ENCODE measurements around a stretch of chr6.

- PRO-cap = no peak
These were observed 147.3 kb downstream of the CCDC170 start for GRCh38 chr6:151641073-151641568.

DNA sequence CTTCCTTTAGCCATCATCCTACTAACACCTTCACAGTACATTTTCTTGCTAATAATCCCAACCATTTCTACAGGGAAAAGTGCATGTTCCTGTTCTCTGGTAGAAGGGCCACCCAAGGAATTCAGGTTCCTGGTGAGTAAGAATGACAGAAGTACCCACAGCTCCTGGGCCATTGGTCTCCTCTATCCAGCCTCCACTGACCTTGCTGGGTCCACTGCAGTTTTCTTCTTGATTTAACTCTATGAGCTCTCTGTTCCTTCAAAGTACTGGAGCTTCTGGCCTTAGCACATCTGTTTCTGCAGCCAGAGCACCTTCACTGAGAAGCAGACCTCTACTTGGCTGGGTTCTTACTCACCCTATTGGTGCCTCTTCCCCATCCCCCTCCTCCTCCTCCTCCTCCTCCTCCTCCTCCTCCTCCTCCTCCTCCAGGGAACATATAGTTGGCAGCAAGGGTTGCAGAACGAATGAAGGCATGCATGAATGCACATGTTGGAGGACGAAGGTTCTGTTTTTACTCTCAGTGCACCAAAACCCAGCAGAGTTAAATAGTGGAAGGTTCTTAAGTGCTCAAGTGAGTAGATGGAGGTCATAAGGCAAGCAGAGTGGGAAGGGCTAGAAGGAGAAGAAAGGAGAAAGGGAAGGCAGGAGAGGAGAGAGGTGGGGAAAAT lies 141.0 kb upstream of the ESR1 start:
- PRO-cap = no peak

DNA sequence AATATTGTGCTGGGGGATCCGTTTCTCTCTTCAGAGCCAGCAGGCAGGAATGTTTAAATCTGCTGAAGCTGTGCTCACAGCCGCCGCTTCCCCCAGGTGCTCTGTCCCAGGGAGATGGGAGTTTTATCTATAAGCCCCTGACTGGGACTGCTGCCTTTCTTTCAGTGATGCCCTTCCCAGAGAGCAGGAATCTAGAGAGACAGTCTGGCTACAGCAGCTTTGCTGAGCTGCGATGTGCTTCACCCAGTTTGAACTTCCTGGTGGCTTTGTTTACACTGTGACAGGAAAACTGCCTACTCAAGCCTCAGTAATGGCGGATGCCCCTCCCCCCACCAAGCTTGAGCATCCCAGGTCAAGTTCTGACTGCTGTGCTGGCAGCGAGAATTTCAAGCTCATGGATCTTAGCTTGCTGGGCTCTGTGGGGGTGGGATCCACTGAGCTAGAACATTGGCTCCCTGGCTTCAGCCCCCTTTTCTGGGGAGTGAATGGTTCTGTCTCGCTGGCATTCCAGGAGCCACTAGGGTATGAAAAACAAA lies 91.1 kb upstream of the ESR1 start:
- PRO-cap = no peak

- PRO-cap = unidirectional peak, plus-strand start at chr6:151764489
These were observed 43.2 kb upstream of the ESR1 start for GRCh38 chr6:151764390-151764610.

- PRO-cap = no peak
These were observed 2.0 kb downstream of the ESR1 start for GRCh38 chr6:151809373-151810022.

GRCh38 chr6:151909610-151910140 lies 102.2 kb downstream of the ESR1 start:
- PRO-cap = no peak

DNA sequence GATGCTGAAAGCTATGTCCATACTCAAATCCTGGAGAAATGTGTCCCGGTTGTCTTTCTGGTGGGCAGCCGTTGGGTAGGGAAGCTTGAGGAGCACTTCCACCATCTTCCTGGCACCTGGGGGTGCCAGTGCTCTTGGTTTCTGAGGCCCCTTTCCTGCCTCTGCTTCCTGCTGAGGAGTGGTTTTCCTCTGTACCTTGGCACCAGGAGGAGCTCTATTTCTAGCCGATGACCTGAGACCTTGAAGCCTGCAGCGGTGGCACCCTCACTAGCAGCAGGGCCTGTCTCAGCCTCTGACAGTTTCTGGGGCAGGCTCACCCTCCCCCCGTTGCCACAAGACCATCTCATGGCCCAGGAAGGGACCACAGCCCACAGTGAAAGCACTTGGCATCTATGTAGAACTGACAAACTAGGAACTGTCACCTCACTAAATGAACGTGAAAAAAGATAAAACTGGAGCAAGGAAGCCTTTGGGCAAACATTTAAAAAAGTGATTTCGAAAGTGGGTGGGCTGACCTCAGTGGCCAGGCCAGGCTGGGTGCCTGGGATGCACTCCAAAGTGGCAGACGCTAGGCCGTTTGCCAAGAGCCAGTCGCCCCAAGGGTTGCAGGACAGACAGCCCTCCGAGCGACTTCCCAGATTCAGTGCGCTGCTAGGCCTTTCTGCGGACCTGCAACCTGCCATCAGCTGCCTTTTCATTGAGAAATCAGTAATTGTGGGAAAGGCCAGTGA lies 303.5 kb downstream of the ESR1 start:
- PRO-cap = no peak

- PRO-cap = no peak
These were observed 258.4 kb downstream of the SYNE1 start for GRCh38 chr6:152378791-152379136.

DNA sequence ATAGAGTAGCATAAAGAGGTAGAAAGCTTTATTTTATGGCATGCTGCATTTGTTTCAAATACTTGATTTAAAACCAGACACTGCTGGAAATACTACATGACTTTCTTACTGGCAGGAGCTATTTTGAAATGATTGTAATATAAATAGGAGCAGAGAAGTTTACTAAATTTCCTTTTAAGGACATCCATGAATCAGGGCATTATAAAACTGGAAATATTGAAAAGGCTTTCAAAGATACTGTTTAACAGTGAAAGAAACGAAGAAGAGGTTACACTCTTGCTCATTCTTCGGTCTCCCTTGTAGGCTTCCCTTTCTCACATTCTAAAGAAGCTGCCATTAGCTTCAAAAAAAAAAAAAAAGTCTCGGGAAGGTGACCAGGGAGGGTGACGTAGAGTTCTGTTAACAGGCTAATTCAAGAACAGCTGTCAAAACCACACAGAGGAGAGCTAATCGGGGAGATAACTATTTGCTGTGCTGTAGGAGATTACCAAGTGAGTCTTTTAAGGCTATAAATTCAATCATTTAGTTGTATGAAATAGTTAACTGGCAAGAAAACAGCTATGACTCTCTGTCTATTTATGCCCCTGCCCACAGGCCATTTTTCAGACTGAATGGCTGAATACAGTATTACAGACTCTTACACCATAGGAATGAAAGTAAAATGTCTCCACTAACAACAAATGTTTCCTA lies 256.9 kb downstream of the SYNE1 start:
- PRO-cap = bidirectional peak, plus-strand start at position 438 of the sequence, minus-strand start at position 323 of the sequence

GRCh38 chr6:152565920-152566305 lies 71.2 kb downstream of the SYNE1 start:
- PRO-cap = no peak

DNA sequence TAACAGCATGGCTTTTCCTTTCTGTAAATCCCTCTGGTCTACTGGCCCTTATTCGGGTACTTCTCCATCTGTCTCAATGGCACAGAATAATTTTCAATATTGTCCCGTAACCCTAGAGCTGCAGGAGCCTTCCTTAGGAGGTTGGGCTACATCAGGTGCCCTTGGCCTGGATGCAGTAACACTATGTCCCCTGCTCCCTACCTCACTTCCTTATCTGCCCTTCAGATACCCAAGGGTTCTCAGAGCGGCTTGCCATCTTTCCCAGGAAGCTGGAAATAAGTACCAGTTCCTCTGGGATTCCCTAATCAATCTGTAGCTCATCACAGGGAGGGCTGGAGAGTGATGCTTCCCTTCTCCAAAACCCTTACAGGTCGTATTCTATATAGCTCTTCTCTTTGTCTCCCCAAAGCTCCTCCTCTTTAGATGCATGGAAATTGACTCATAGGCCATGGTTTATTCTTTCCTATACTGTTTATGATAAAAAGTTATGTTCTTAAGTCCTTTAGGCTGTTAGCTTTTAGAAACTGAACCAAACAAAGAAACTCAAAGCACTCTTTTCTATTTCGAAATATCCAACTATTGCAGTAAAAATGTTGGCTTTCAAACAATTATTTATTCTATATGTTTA lies 4.2 kb downstream of the MYCT1 start:
- PRO-cap = no peak

- PRO-cap = bidirectional peak, plus-strand start at chr6:152984361, minus-strand start at chr6:152984260
These were observed 1.2 kb upstream of the FBXO5 start for GRCh38 chr6:152984091-152984466.

DNA sequence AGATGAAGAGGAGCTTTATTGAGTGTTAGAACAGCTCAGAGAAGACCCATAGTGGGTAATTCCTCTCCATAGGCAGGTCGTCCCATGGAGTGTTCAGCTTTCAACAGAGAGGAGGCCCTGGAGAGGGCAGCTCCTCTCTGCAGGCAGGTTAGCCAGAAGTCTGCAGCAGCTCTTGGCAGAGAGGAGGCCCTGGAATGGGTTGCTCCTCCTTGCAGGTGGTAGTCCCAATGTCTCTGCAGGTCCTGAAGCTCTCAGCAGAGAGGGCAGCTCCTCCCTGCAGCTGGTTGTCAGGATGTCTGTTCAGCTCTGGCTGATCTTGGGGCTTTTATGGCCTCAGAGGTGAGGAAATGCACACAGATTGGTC lies 89.0 kb downstream of the IPCEF1 start:
- PRO-cap = no peak

DNA sequence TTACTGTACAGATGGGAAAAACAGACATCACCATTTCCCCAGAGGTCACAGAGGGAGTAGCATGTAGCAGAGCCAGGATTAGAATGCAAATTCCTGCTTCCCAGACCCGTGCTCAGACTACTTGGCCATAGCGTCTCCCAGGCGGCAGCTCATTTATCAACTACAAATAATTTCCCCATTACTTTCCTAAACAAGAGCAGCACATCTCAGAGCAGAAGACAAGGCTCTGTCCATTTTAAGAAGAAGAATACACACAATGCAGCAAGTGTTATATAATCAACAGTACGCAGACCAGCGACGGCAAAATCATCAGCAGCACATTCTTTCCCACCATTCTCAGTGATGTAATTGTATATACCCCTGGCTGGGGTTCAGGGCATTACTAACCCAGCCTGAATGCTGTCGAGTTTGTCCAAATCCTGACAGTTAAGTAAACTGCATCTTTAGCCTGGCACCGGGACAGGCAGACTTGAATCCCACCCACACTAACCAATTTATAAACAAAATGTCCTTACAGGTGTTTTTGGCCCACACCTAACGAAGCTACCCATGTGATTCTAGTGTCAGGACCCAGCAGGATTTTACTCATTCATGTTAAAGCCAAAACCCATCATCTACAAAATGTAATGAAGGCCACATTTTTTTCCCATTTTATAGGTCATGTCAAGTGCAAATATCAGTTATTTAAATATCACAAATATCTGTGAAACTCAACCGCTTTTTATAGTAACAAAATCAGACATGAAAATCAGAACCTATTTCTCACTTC lies 61.8 kb downstream of the CNKSR3 start:
- PRO-cap = no peak

DNA sequence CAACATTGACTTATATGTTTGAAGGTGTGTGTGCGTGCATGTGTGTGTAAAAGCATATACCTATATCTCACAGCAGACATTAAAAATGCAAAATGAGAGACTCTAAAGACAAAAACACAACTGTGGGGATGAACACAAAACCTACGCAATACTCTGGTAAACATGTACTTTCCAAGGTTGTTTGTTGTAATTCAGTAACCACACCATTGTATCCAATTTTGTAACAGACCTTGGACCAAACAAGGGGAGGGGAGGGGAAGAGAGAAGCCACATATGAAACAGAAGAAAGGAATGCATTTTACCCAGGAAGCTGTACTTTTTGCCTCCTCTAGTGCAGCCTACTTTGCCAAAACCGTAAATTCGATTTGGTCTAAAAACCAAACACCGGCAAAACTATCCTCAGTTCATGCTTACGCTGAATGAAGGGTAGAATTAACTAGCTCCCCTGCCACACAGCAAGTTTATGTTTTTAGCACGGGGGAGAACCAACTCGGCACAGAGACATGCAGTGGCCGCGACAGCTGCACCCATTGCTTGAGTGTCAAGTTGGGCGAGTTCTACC lies 50.0 kb downstream of the CNKSR3 start:
- PRO-cap = no peak

- PRO-cap = no peak
These were observed 5.3 kb upstream of the CNKSR3 start for GRCh38 chr6:154515595-154516387.

- PRO-cap = no peak
These were observed 86.8 kb downstream of the SCAF8 start for GRCh38 chr6:154820087-154820435.

GRCh38 chr6:155106615-155107402 lies 111.7 kb downstream of the TIAM2 start:
- PRO-cap = no peak

DNA sequence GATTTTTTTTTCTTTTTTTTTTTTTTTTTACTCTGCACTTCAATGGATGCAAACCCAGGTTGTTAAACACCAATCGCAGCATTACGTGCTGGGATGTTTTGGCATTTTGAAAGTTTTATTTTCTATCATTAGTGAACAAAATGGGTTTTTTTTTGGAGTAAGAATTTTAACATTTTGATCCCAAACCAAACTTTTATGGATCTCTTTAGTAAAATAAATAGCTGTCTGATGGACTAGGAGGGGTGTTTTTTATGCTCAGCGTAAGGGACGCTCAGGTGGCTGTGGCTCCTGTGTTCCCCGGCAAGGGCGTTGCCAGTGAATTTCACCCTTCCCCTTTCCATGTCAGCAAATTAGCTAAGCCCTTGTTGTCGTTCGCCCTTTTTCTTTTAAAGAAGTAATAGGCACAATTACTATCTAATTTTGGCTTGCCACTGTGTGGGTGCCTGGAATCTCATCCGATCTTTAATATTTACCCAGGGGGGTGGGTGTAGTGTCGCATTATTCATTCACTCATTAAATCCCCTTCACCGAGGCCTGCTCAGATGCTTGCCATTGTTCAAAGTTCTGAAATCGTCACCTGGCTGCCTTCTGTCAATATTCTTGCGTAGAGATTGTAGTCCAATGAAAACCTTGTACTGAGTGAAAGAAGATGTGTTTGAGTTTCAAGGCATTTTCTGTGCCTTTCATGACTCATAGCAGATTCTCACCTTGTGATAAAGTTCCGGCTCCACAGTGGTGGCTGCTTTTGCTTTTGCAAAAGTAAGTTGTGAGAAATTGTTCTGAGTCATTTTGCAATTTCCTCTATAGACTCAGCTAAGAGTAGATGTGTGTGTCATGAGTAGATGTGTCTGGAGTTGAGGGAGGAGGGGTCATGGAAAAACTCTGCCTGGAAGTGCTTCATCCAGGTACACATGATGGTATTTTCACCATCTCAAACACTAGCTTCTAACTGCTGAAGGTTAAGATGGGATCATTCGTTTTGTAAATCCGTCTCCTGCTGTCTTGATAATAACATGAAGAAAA lies 40.0 kb upstream of the CLDN20 start:
- PRO-cap = no peak

DNA sequence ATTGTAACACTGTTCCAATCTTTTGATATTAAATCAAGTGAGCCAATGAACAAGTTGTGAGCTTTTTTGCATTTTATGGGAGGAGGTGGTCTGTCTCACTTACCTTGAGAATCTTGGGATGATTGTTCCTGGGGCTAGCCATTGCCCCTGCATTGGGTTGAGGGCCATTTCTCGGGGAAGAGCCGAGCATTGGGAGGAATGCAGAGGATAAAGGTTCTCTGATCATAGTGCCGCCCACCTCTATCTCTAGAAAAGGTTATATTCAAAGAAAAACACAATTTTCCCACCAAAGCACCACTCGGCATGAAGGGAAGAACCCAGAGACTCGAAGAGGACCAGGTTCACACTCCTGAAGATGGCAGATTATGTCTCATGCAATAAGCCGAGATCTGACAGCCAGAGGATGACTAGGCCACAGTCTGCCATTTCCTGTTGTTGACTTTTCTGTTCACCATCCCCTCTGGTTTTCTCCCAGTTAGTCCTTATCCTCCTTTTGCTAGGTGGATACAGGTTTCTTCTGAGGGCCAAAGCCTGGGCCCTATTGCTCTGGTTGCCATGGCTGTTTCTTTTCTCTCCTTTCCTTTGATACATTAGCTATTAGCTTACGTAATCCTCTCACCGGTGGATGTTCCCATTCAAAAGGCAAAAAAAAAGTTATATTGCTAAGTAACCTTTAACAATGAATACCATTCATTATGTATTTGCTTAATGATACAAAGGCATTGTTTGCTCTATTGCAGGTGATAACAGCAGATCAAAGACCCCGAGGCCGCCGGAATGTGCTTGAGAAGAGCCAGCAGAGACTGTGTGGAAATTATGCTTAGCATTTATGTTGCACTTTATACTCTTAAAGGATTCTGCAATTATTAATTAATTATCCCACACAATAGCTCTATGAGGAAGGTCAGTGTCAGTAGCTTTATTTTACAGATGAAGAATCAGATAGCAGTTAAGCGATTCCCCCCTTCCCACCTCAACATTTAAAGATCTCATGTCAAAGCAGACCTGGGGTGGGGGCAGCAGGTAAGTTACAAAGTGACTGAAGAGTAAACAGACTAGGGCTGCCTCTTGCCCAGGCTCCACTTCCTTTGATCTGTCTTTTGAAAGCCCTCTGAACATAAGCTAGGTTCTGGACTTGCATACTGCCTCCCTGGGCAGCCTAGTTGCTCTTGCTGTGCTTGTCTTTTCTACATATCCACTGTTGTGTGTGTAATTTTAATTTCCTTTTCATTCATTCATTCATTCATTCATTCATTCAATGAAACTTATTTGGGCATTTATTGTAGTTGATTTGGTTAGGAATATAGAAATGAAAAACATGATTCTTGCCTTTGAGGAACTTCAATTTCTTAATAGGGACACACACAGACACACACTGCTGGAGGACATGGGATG lies 14.4 kb upstream of the TFB1M start:
- PRO-cap = no peak

All from pulmonary lymph node (tissue), 1 donor.